ENCODE results near the gene ALCAM.

DNA sequence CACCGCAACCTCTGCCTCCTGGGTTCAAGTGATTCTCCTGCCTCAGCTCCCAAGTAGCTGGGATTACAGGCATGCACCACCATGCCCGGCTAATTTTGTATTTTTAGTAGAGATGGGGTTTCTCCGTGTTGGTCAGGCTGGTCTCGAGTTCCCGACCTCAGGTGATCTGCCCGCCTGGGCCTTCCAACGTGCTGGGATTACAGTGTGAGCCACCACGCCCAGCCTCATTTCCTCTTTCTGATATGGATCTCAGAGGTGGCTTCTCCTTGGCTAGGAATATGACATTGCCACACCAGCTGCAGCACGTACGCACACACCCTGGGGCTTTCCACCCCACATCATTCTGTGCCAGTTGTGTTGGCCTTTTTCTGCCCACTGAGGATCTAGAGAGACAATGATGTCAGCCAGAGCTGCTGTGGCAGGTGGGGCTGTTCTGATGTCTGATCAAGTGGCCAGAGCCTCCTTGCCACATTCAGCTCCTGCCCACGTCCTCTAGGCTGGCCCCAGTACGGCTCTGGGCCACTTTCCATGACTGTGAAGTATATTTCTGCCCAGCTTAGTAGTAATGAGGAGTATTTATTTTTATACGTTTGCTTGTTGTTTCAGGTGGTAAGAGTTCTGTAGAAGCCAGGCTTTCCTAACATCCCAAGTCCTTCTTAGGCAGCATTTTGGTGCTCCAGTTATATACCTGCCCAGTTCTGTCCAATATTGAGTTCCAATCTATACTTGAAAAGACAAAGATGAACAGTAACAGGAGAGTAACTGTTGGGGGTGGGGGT is 29.1 kb downstream of the TMEM45A start:
- RRBS, result no CpG with 5 or more reads among the region's 13 CpGs

DNA sequence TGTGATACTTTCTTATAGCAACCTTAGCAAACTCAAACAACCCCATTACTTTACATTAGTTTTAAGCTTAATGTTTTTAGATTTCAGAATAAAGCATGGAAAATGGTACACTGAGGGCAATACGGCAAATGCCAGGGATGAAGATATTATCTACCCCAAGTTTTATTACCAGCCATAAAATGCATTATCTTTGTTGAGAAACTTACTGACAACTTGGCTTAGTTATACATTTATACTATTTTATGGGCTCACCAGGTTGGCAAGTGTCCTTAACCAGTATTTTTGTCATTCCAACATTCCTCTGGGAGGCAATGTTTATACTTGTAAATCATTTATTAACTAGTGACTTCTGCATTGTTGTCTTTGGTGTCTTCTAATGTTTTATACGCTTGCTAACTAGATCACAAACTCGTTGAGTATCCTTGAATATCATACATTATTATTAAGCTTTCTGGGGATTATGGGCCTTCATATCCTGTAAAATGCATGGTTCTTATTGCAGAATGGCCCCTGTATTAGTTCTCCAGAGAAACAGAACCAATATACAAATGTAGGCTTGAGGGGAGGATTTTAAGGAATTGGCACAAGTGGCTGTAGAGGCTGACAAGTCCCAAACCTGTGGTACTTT is 17.9 kb upstream of the ADGRG7 start:
- RRBS, result no CpG with 5 or more reads among the region's 3 CpGs

- RRBS, result no CpG with 5 or more reads among the region's 3 CpGs
These were observed 28.6 kb downstream of the TFG start for GRCh38 chr3:100737874-100738390.

GRCh38 chr3:100914287-100914847 is 78.9 kb downstream of the ABI3BP start:
- RRBS, result no CpG with 5 or more reads among the region's 5 CpGs

DNA sequence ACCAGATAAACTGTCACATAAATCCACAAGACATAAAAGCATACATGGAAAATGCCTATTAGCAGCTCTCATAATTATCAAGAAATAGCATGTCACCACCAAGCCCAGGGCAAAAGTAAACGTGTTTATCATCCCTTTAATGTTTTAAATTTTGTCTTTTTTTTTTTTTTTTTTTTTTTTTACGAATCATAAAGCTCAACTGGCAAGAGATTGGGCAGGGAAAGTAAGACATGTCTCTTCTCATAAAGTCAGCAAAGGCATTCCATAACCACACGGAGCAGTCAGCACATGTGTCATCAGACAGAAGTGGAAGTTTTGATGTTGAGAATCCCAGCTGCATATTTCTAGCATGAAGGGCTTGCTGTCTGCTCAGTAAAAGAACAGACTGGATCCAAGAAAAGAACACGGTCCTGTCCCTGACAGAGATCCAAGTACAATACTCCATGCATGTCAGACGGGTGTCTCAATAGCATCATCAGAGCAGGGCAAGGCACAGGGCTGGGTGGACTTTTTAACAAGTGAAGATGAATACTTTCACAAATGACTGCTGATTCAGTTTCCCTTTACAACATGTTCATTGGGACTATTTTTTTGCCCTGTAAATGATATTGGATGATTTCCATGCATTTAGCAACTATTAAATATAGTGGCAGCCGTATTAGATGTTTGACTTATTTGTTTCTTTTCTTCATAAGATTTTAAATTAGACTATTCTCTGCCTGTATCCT is 38.2 kb downstream of the ABI3BP start:
- RRBS, result no CpG with 5 or more reads among the region's 6 CpGs

- RRBS, result no CpG with 5 or more reads among the region's 5 CpGs
These were observed 17.5 kb upstream of the SENP7 start for GRCh38 chr3:101530465-101531039.

DNA sequence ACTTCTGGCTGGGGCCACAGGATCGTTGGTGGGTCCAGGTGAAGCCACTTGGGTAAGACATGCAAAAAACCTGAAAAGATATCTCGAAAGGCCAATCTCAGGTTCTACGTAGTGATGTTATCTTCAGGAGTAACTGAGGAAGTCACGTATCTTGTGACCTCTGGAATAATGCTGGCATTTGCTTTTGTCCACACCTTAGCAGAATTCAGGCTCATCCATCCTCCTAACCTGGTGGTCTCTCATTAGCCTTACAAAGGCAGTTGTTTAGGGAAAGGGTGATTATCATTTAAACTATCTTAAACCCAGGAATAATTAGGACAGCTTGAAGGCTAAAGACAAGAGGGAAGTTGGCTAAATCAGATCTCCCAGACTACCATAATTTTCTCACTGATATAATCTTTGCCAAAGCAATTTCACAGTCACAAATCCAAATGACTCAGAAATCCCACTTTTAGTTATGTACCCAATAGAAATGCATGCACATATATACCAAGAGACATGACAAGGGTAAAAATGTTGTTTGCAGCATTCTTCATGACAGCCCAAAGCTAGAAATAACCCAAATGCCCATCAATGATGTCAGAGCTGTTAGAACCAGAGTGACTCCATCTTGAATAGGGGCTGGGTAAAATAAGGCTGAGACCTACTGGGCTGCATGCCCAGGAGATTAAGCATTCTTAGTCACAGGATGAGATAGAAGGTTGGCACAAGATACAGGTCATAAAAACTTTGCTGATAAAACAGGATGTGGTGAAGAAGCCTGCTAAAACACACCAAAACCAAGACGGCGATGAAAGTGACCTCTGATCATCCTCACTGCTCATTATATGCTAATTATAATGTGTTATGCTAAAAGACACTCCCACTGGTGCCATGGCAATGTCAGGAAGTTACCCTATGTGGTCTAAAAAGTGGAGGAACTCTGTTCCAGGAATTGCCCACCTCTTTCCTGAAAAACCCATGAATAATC is 33.2 kb downstream of the ZBTB11 start:
- RRBS, result no CpG with 5 or more reads among the region's 6 CpGs

DNA sequence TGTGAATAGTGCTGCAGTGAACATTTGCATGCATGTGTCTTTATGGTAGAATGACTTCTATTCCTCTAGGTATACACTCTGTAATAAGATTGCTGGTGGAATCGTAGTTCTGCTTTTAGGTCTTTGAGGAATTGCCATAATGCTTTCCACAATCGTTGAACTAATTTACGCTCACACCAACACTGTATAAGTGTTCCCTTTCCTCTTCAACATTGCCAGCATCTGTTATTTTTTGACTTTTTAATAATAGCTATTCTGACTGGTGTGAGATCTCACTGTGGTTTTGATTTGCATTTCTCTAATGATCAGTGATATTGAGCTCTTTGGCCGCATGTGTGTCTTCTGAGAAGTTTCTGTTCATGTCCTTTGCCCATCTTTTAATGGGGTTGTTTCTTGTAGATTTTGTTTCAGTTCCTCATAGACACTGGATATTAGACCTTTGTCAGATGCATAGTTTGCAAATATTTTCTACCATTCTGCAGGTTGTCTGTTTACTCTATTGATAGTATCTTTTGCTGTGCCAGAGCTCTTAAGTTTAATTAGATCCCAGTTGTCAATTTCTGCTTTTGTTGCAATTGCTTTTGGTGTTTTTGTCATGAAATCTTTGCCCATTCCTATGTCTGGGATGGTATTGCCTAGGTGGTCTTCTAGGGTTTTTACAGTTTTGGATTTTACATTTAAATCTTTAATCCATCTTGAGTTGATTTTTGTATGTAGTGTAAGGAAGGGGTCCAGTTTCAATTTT is 12.9 kb downstream of the NXPE3 start:
- RRBS, result no CpG with 5 or more reads among the region's 4 CpGs

DNA sequence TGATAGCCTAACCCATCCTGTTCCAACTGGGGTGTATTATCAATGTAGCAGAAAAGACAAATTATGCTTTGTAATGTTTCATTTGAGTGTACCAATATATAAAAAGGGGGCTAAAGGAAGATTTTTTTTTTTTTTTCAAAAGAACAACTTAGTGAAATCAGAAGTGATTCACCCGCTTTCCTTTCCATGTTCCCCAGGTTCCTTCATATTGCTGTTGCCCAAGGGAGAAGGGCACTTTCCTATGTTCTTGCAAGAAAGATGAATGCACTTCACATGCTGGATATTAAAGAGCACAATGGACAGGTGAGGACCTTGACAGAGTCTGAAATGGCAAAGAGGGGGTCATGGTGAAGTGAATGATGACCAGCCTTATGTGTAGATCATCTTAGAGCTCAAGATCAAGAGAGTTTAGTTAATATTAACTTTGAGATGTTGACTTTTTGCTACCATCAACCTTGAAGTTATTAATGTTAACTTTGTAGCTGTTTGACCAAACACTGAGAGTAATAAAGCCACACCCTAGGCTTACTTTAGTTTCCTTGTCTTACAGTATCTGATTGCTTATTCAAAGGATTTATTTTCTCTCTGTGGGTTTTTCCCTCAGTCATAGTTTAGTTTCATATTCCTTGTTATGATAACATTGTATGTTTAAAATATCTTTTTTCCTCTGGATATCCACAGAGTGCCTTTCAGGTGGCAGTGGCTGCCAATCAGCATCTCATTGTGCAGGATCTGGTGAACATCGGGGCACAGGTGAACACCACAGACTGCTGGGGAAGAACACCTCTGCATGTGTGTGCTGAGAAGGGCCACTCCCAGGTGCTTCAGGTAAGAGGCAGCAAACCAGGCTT is 5.3 kb downstream of the NFKBIZ start:
- RRBS, result no CpG with 5 or more reads among the region's 2 CpGs

DNA sequence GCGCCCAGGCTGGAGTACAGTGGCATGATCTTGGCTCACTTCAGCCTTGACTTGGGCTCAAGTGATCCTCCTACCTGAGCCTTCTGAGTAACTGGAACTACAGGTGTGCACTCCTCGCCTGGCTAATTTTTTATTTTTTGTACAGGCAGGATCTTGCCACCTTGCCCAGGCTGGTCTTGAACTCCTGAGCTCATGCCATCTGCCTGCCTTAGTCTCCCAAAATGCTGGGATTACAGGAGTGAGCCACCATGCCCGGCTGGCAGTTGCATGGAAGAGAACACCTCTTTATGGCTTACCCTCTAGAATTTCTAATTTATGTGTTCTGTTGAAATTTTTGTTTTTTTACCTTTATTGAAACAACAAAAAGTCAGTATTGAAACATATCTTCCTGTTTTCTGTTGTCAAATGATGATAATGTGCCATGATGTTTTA is 10.9 kb downstream of the NFKBIZ start:
- RRBS, result no CpG with 5 or more reads among the region's 3 CpGs

DNA sequence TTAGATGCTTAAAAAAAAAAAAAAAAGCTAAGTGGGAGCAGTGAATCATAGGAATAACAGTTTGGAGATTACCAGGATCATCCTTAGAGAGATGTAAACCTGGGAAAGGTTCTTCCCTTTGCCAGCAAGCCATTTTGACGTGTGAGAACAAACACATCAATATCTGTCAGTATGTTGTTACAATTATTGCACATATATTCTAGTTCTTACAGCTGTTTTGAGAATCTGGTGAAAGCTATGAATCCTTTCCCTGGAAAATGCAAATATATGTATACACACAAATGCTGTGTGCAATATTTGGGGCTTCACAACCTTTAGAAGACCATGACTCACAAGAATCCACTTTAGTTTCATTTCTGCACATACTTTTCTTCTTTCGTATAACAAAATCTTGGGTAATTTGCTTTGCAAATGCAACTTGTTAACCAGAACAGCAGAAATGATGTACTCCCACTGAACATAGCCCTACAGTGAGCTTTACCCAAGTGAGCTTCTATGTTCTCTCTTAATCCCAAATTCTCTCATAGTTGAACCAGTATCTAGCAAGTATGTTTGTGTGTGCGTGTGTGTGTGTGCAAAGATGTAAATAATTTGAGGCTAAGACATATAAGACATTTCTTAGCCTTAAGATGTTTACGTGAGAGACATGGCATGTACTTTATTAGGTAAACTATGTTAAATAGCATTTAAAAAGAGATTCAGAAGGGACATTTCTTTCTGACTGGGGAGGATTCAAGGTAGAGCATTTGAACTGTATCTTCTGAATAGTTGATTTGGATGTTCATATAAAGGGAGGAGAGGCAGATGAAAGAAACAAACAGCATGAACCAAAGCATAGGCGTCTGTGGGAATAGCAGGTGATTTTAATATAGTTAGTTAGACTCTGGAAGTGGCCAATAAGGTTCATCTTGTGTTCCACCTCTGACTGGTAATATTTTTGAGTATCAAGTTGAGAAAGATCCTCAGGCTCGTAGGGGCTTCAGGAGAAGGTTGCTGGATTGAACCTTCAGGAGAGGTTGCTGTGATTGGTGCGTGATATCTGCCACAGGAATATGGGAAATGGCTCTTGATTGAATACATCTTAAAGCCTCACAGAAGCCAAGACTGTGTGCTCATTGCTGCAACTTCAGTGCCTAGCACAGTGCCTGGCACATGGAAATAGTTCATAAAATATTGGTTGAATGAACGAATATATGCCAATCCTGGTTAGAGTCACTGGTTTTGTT is 12.4 kb downstream of the NFKBIZ start:
- RRBS, result no CpG with 5 or more reads among the region's 8 CpGs

- RRBS, result no CpG with 5 or more reads among the region's 4 CpGs
These were observed 16.7 kb downstream of the NFKBIZ start for GRCh38 chr3:101865956-101866471.

DNA sequence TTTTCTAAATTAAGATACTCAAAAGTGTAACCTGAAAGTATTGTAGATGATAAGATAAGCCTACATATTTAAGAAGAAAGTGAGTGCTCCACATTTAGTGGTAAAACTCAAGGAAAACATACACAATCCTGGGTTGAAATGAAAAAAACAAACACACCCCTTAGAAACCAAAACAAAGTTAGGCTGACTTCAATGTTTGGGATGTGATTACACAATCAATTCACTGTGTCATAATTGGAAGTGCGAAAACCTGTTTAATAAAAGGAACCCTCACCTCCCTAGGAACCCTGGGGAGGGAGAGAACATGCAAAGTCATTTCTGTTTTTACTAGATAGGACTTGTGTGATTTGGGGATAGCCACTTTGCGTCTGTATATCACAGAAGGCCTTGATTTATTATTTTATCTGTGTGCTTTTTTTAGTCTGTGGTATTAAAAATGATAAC is 274.9 kb downstream of the NFKBIZ start:
- RRBS, result no CpG with 5 or more reads among the region's 2 CpGs

DNA sequence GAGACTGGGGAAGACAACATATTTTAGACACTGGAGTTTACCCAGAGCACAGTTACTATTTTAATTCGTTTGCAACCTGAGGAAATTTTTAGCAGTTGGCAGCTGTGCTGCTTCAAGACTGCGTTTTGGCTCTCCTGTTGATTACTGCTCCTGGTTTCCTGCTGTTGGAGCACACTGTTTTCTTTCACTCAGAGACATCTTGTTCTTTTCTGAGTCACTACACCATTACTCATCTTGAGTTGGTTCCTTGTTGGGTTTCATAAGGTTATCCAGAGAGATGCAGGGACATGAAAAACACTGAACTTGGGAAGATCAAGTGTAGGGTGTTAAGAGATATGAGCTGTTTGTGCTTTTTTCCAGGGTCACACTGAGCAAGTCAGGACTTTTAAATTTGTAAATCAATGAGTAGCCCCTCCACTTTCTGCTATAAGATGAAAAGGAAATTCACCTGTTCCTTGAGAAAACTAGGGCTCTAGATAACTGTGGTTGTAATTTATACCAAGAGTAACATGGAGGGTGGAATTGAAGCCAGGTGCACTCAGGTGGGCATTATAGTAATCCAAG is 281.0 kb downstream of the NFKBIZ start:
- RRBS, result no CpG with 5 or more reads among the region's 2 CpGs

- RRBS, result no CpG with 5 or more reads among the region's 4 CpGs
These were observed 1389.9 kb upstream of the ALCAM start for GRCh38 chr3:103976617-103977352.

GRCh38 chr3:104572801-104573269 is 793.9 kb upstream of the ALCAM start:
- RRBS, result no CpG with 5 or more reads among the region's 3 CpGs

GRCh38 chr3:105364710-105364966 is 2.1 kb upstream of the ALCAM start:
- RRBS, result no CpG with 5 or more reads among the region's 1 CpG

GRCh38 chr3:105366307-105367515 is at the start of gene ALCAM:
TSS of gene ALCAM (plus strand) at chr3:105366909.
- RRBS, result 1% methylated on average over 10 of the region's 80 CpGs

DNA sequence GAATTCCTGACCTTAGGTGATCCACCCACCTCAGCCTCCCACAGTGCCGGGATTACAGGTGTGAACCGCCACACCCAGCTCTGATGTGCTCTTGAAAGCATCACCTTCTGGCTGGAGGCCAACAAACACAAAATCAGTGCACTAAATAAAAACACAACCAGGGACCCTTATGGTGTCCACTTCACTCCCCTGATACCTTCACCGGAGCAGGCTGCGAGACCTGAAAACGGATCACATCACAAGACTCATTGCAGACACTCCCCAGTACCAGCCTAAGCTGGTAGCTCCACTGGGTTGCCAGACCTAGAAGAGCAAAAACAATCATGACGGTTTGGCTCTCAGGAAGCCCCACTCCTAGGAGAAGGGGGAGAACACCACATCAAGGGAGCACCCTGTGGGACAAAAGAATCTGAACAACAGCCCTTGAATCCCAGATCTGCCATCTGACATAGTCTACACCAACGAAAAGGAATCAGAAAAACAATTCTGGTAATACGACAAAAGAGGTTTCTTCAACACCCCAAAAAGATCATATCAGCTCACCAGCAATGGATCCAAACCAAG is 36.5 kb downstream of the ALCAM start:
- RRBS, result no CpG with 5 or more reads among the region's 8 CpGs

DNA sequence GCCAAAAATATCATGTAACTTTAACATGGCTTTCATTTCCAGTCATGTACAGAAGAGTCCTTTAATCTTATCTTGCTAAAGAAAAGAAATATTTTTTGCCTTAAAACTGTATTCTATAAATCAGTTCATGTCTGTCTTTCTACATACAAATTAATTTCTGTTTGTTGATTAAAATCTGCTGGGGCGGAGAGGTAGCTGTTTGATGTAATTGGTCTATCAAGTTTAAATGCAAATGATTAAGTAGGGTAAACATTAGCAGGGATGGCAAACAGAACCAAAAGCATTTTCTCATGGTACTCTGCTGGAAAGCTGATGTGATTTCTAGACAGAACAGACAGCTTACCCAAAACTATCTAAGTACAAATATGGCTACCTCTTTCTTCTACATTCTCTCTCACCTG is 132.8 kb downstream of the ALCAM start:
- RRBS, result no CpG with 5 or more reads among the region's 1 CpG